Frontal cortex (tissue), 2 donors: ENCODE measurements around a stretch of chr4.

DNA sequence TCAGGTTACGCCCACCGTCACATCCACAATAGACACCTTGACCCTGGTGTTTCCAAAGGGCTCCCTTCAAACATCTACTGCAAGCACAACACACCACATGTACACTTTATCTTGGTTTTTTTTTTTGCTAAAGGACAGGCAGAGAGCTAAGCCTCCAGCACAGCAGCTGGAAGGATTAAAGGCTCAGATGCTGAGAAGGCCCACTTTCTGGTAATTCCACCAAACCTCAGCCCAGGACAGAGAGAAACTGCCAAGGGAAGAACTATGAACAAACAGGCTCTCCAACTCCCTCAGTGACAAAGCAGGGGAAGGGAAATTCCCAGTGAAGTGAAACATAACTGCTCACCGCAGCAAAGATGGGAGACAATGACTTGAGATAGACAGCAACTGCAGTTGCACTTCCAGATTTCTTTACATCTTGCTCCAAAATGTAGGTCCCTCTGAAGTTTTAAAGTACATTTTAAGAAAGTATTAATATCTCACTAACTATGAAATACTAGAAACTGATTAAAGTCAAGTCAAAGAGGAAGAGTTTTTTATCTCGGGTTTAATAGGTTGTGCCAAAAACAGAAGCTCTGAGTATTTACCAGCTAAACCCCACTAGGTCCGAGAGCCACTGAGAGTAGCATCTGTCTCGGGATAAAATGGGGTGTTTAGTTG is 4.7 kb downstream of the PROM1 start:
- RAMPAGE, long total RNA, result no peak

GRCh38 chr4:16083047-16083169 is 915 bp downstream of the PROM1 start:
- RAMPAGE, long total RNA, result no peak

GRCh38 chr4:16247155-16247887 is 21.1 kb upstream of the TAPT1 start:
- RAMPAGE, long total RNA, result no peak

GRCh38 chr4:16360686-16361291 is 134.5 kb upstream of the TAPT1 start:
- RAMPAGE, long total RNA, result no peak

- RAMPAGE, long total RNA, result no peak
These were observed 78.1 kb downstream of the LDB2 start for GRCh38 chr4:16820144-16820847.

DNA sequence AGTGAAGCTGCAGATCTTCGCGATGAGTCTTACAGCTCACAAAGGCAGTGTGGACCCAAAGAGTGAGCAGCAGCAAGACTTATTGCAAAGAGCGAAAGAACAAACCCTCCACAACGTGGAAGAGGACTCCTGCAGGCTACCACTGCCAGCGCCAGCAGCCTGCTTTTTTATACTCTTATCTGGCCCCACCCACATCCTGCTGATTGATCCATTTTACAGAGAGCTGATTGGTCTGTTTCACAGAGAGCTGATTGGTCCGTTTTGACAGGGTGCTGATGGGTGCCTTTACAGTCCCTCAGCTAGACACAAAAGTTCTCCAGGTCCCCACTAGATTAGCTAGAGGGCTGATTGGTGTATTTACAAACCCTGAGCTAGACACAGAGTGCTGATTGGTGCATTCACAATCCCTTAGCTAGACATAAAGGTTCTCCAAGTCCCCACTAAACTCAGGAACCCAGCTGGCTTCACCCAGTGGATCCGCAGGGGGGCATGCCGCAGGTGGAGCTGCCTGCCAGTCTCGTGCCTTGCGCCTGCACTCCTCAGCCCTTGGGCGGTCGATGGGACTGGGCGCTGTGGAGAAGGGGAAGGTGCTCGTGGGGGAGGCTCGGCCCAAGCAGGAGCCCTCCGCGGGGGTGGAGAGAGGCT is 75.7 kb downstream of the QDPR start:
- RAMPAGE, long total RNA, result no peak

DNA sequence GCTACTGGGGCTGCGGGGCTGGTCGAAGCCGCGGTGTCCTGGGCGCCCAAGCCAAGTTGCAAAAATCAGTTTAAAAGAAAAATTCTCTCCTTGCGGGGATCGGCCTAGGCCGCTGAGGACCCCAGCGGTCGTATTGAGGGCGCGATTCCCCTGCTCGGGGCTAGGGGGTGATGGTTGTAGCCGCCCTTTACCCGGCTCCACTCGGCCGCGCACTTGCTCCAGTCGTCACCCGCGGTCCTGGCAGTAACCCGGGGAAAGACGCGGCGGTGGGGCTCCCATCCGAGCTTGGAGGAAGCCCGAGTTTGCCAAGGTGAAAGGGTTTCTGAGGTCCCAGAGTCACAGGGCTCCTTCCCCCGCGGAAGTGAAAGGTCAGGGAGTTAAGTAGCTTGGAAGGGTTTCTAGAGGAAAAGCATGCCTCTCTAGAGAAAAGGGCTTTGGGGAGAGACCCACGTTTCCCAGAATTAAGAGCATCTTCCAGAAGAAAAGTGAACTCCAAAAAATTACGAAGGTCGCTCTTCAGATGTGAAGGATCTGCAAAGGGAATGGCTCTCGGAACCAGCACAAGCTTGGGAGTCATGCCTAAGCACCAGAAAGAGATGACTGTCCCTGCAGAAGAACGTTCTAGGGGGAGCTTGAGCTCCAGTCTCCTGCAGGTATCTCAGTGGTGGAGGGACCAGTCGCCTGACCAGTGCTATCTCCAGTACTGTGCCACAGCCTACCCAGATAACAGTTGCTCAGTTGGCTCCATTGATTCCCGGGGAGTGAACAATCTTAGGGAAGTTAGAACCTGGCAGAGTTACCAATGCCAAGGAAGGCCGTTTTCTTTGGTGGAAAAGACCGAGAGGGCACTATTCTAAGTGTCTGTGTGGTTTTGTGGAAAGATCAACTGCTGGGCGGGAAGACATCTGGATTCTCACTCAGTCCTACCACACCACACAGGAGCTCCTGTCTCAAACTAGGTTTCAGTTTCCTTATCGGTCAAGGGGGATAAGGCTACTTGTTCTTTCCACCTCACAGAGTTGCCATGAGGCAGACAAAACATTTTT is 943 bp downstream of the LAP3 start:
- RAMPAGE, long total RNA, result no peak

DNA sequence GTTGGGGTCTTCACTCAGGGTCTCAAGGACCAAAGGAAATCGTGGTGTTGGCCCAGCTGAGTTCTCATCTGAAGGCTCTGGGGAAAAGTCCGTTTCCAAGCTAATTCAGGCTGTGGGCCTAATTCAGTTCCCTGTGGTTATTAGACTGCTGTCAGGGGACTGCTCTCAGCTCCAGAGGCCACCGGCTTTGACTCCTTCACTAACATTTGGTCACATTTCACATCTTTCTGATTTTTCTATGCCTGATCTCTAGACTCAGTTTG is 37.6 kb downstream of the FAM184B start:
- RAMPAGE, long total RNA, result no peak

- RAMPAGE, long total RNA, result no peak
These were observed 1.6 kb downstream of the LCORL start for GRCh38 chr4:18019922-18020426.

DNA sequence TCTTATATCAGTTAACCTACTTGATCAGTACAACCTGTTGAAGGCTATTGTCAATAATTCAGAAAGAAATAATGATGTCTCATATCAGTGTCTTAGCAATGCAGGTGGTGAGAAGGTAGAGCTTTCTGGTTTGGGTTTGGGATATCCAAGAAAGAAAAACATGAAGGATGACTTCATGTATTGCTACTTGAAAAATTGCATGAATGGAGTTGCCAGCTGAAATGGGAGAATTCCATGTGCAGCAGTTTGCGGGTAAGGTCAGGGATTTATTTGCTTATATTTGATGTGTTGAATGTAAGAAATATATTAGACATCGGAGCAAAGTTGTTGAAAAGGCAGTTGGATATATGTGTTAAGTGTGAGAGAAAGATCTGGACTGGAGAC is 552.5 kb upstream of the LCORL start:
- RAMPAGE, long total RNA, result no peak

GRCh38 chr4:20251283-20251660 is 433 bp upstream of the SLIT2 start:
- RAMPAGE, long total RNA, result no peak

GRCh38 chr4:20567058-20567628 is 133.1 kb upstream of the PACRGL start:
- RAMPAGE, long total RNA, result no peak

GRCh38 chr4:20589266-20589753 is 110.9 kb upstream of the PACRGL start:
- RAMPAGE, long total RNA, result no peak

GRCh38 chr4:20619722-20620656 is 80.3 kb upstream of the PACRGL start:
- RAMPAGE, long total RNA, result no peak

- RAMPAGE, long total RNA, result no peak
These were observed 421.7 kb downstream of the PACRGL start for GRCh38 chr4:21121956-21122395.

DNA sequence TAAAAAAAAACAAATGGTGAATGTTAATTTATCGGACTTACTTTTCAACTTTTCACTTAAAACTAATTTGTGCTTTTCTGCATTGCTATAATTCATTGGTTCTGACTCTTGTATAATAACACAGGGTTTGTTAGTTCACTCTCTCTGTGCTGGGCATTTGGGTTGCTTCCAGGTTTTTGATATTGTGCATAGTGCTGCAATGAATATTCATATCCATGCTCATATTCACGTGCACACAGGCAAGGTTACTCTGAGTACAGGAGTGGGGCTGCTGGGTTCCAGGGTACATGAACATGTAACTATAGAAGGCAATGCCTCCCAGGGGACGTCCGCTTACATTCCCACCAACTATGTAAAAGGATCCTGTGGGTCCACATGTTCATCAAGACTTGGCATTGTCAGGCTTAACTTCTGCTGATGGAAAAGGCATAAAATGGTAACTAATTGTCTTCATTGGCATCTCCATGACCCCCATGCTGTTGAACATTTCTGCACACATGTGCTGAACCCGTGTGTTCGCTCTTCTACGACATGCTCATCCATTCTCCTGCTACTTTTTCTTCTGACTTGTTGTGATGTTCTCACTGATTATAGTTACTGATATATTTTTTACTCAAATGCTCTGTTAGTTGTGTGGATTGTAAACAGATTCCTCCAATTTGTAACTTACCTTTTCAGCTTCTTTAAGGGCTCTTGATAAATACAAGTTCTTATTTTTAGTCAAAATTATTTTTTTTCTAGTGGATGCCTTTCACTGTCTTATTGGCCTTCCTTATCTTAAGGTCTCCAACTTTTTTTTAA is 117.0 kb downstream of the ADGRA3 start:
- RAMPAGE, long total RNA, result no peak

- RAMPAGE, long total RNA, result no peak
These were observed 5.5 kb downstream of the ADGRA3 start for GRCh38 chr4:22510333-22510841.

- RAMPAGE, long total RNA, result no peak
These were observed 119.4 kb upstream of the ADGRA3 start for GRCh38 chr4:22635323-22635657.

DNA sequence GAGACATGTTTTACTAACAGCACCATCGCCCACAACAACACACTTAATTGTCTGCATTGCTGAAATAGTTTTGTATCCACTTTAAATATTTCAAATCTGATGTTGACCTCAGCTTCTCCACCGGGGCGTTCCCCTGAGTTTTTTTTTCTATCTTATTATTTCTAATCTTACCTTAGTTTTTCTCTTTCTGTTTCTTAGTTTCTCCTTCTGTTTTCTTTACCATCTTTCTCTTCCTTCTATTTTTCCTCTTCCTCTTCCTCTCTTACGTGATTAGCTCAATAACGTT is 212.0 kb upstream of the ADGRA3 start:
- RAMPAGE, long total RNA, result no peak

GRCh38 chr4:23118227-23118791 is 602.4 kb upstream of the ADGRA3 start:
- RAMPAGE, long total RNA, result no peak